Foreskin fibroblast (primary cell): Measurements from ENCODE around the gene TPTE2.

DNA sequence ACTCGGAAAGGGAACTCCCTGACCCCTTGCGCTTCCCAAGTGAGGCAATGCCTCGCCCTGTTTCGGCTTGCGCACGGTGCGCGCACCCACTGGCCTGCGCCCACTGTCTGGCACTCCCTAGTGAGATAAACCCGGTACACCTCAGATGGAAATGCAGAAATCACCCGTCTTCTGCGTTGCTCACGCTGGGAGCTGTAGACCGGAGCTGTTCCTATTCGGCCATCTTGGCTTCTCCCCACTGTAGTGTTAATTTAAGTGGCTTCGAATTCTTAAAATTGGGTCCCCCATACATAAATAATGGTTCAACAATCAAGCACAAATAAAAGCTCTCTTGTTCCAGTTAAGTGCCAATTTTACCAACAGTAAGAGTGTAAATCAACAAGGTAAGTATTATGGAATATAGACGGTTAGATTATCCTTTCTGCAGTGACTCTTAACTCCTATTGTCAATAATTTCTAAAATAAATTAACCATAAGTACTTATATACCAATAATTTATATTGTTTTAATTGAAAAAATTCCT is 72.1 kb downstream of the TUBA3C start:
- RRBS = 43% methylated on average over 2 of the region's 17 CpGs

GRCh38 chr13:19496700-19496974 is 64.7 kb downstream of the TPTE2 start:
- RRBS = no CpG with 5 or more reads among the region's 17 CpGs

DNA sequence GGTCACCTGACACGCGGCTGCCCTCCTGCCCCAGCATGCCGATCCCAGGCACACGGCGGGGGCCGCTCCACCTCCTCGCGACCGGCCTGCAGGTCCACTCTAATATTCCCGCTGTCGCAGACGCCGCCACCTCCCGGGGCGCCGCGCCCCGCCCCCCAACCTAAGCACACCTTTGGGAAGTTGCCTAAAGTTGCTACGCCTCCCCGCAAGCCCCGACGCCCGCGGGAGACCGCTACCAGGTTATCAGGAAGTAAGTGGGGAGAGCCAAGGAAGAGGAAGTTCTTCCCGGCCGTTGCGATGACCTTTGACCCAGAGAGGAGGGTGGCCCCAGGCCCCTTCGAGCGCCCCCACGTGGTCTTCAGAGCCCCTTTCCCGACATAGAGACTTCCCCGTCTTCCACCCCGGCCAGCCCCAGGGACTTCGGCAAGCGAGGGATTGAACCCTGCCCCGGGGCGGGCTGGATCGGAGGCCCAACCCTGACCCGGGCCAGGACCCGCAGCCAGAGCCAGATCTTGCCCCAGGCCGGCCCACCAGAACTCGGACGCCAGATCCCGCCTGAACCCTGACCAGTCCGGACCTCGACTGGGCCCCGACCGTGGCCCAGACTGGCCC is at the start of gene TPTE2:
Gene TPTE2 (minus strand): TSS at position 269 of the 612 bp plus-strand sequence.
- RRBS = 80% methylated on average over 9 of the region's 49 CpGs

GRCh38 chr13:19634404-19634699 is 893 bp downstream of the MPHOSPH8 start:
- RRBS = no CpG with 5 or more reads among the region's 3 CpGs

GRCh38 chr13:19781703-19782876 is 655 bp downstream of the PSPC1 start:
- RRBS = 2% methylated on average over 17 of the region's 99 CpGs

DNA sequence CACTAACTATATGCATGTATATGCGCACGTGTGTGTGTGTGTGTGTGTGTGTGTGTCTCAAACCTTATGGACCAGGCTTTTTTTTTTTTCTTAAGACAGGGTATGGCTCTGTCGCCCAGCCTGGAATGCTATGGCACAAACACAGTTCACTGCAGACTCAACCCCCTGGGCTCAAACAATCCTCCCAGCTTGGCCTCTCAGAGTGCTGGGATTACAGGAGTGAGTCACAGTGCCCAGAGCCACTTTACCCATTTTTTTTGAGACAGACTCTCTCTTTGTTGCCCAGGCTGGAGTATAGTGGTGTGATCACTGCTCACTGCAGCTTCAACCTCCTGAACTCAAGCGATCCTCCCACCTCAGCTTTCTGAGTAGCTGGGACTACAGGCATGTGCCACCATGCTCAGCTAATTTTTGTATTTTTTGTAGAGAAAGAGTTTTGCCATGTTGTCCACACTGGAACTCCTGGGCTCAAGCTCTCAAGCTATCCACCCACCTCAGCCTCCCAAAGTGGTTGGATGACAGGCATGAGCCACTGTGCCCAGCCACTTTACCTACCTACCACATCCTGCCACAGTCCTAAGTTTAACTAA is 2.4 kb downstream of the ZMYM5 start:
- RRBS = no CpG with 5 or more reads among the region's 4 CpGs

GRCh38 chr13:19971200-19972007 is 12.9 kb downstream of the ZMYM2 start:
- RRBS = no CpG with 5 or more reads among the region's 9 CpGs

GRCh38 chr13:20118541-20119603 is 42.0 kb downstream of the GJA3 start:
- RRBS = 7% methylated on average over 1 of the region's 61 CpGs

GRCh38 chr13:20190806-20191584 is 1.7 kb downstream of the GJB2 start:
- RRBS = no CpG with 5 or more reads among the region's 10 CpGs

DNA sequence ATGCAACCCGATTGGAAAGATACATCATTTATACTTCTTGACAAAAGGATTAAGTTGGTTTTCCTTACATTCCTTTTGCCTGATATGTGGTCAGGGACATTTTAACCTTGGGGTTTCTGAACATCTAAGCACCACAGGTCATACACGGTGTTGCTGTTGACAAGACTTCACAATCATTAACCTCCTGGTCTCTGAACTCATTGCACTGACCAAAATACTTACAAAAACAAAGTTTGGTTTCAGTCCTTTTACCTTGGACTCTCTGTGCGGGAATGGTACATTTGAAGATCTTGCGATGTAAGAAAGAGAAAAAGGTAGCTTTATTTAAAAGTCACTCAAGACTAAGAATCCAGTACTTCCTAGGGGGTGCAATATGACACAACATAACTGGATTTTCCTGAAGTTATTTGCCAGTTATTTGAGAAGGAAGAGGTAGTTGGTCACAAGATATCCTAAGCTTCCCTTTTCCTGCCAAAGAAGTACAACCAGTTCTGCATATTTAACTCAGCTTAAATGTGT is 19.8 kb downstream of the CRYL1 start:
- RRBS = no CpG with 5 or more reads among the region's 4 CpGs

- RRBS = no CpG with 5 or more reads among the region's 1 CpG
Observed at GRCh38 chr13:20546576-20546966, 20.4 kb upstream of the IFT88 start.

DNA sequence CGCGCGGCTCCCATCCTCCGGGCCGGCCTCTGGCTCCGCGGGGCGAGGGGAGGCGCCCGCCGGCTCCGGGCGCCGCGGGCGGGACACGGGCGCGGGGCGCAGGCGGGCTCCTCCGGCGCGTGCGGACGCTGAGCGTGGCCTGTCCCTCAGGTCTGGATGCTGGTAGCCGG is 232 bp downstream of the IL17D start:
- RRBS = 1% methylated on average over 26 of the region's 28 CpGs

DNA sequence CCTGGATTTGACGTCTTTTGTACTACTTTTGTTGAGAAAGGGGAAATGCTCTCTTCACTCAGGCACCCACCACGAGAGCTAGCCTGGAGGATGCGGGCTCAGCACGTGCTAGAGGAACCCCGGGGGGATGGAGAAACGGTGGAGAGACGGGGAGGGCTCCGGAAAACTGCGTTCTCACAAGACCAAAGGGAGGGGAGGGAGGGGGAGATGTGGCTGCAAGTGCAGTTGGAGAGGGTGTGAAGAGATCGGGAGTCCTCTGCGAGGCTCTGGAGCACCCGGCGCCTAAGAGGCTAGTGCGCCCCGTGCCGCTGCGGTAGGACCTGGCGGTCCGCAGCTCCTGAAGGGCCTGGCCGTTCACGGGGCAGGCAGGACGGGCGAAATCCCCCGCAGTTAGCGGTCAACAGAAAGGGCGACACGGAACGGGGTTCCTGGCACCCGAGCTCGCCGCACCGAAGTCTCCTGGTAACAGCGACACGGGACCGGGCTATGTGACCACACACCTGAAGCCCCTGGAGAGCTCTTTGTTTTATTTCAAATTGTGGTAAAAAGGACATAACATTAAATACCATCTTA is 43.5 kb upstream of the XPO4 start:
- RRBS = 11% methylated on average over 5 of the region's 35 CpGs

GRCh38 chr13:21059761-21060581 is 1.4 kb downstream of the LATS2 start:
- RRBS = 1% methylated on average over 6 of the region's 61 CpGs

- RRBS = no CpG with 5 or more reads among the region's 1 CpG
Observed at GRCh38 chr13:21143769-21143968, 3.8 kb downstream of the SAP18 start.

DNA sequence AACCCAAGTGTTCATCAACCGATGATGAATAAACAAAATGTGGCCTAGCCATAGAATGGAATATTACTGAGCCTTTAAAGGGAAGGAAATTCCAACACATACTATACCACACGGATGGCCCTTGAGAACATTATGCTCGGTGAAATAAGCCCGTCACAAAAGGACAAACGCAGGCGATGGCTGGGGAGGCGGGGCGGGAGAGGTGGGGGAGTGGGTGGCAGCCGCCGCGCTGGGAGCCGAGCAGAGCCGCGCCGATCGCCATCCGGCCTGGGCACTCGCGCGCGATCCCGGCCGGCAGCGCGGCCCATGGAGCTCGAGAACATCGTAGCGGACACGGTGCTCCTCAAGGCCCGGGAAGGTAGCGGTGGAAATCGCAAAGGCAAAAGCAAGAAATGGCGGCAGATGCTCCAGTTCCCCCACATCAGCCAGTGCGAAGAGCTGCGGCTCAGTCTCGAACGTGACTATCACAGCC is 140.2 kb downstream of the ZDHHC20 start:
- RRBS = 19% methylated on average over 5 of the region's 37 CpGs

DNA sequence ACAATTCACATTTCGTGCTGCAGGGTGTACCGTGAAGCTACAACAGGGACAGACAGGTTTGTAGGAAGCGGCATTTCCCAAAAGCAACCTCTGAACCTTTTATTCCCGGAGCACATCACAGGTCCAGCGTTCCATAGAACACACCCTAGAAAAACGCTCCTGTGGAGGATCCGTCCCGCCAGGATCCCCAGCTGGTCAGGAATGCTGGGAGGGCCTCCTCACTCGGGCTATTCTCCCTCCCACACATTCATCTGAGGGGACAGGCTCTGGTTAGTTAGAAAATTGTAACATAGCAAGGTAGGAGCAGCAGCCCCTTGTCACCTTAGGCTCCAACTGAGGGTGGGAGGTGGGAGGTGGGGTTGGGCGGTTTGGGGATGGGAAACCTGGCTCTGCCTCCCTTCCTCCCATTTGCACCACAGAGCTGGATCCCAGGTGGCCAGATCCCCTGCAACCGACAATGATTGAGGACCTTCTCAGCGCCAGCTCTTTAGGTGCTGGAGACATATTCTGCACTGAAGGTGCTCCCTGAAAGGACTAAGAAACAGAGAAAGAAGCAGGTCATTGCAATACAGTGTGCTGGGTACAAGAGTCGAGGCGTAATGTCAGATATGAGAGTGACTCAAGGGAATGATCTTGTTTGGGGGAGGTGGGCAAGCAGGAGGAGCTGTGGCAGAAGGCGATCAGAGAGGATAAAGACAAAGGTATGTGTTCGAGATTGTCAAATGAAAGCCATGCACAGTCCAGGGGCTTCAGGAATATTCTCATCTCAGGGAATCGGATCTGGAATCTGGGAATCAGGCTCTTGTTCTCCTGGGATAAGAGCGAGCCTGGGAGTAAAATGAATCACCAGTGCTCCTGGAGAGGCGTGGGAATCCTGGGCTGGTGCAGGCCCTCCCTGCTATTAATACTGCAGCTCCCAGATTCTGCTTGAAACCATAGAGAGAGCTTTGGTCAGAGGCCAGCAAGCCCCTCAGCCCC is 132.0 kb downstream of the ZDHHC20 start:
- RRBS = no CpG with 5 or more reads among the region's 19 CpGs

DNA sequence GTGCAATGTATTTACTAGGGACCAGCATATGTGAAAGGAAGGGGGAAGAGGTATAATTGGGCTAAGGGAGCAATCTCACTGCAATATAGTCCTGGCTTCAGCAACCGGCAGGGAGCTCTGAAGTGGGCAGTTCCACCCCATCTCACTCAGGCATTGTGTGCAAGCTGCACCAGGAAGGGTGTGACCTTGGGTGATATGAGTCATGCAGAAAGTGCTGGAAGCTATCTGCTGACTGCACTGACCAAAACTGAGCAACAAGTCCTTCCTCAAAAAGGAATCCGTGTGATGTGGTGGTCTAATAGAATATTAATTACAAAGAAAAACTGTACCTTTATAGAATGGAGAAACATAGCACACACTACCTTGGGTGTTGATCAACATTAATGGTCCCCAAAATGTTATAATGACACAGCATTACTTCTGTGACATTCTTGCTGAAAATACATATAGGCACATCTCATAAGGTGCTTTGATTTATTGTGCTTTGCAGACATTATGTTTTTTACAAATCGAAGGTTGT is 23.2 kb downstream of the ZDHHC20 start:
- RRBS = no CpG with 5 or more reads among the region's 3 CpGs

DNA sequence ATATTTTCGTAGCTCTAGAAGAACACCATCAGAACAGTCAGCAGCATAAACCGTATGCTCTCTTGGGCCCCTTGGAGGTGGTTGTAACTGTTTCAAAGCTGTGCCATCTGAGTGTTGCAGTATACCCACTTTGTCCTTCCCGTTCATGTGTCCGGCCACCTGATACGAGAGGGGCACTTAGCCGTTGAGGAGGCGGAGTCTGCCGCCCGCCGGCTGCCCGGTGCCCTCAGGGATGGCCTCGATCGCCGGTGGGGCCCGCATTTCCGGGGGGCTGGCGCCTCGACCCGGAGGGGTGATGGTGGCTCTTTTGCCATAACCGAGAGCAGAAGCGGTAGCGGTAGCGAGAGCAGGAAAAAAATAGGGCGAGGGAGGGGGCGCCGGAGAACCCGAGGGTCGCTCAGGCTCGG is 342.8 kb upstream of the SGCG start:
- RRBS = 5% methylated on average over 2 of the region's 29 CpGs